ENCODE measurements around a stretch of chr5.

- PRO-cap, result no peak
These were observed 19.6 kb upstream of the SNCAIP start for GRCh38 chr5:122292360-122292839.

- PRO-cap, result no peak
These were observed 166.7 kb downstream of the SNCAIP start for GRCh38 chr5:122478526-122479336.

DNA sequence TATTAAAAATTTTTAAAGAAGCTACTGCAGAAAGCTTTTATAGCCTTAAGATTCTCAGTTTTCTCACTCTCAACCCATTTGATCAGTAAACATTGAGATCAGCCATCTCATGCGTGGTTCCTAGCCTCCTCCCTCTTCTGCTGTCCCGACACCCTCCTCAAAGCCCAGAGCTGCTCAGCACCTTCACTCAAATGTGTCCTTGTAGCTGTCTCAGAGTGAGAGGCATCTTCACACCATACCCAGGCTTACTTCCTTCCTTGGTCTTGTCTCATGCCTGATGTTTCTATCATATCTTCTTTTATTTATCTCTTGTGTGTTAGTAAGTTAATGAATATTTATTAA lies 72.4 kb upstream of the SNX2 start:
- PRO-cap, result bidirectional peak, plus-strand start at position 213 of the sequence, minus-strand start at position 217 of the sequence

- PRO-cap, result no peak
These were observed 23.5 kb upstream of the SNX2 start for GRCh38 chr5:122751140-122751937.

DNA sequence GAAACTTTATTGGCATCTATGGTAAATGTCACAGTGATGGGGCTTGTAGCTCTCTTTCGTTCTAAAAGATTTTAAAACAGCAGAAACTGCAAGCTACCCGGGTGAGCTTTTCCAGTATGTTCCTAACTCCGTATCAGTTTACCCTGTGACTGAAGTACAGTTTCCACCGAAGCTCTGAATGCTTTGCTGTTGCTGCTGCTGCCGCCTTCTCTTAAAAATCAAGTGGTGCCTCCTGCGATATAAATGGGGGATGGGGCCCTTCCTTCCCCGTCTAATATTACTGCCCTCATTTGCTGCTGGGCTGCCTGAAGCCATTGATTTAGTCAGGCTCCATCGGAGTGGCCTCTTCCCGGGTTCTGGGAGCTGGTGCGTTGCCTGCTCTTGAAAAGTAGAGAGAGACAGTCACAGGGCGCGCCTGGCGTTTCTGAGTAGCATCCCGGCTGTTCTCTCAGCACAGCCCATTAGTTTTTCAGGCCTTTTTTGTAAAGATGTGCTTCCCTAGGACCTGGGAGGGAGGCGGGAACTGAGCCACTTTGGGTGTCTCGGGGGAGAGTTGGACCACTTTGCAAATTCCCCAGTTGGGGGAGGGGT lies 4.4 kb downstream of the PRDM6 start:
- PRO-cap, result no peak

- PRO-cap, result no peak
These were observed 21.3 kb downstream of the CEP120 start for GRCh38 chr5:123401968-123402263.

GRCh38 chr5:123514593-123515151 lies 2.7 kb downstream of the CSNK1G3 start:
- PRO-cap, result no peak

- PRO-cap, result no peak
These were observed 33.5 kb downstream of the CSNK1G3 start for GRCh38 chr5:123545334-123546020.

GRCh38 chr5:124651131-124652390 lies 94.9 kb downstream of the ZNF608 start:
- PRO-cap, result unidirectional peak, plus-strand start at chr5:124651816

DNA sequence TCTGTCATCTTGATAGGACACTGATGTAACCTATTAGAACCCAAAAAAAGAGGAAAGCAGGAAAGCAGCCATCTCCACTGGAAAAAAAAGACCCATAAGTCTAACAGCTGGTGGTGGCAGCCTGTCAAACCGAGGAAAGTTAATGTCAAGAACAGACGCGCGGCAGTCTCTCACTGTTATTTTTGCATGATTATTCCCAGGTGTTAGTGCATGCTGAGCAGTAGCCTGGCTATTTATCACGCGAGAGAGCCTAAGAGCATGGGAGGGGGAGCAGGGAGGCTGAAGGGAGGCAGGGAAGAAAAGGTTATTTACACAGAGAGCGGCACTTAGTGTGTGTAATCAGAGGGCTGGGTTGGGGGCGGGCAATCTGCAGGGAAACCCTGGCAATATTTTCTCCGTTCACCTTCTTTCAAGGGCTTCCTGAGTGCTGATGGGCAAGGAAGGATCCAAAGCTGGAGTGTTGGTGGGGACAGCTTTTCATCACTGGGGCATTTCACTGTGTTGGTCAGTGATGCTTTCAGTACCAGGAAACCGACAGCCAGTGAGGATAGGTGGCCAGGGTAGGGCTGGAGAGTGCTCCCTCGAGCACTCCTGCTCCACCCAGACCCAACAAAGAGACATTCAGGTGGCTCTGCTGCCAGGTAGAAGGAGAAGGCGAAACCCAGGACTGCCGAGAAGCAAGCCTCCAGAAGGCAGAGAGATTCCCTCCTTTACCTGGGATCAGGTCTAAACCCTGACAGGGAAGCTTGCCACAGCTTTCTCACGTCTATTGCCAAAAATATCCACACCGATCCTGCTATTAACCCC lies 39.6 kb downstream of the ZNF608 start:
- PRO-cap, result no peak

DNA sequence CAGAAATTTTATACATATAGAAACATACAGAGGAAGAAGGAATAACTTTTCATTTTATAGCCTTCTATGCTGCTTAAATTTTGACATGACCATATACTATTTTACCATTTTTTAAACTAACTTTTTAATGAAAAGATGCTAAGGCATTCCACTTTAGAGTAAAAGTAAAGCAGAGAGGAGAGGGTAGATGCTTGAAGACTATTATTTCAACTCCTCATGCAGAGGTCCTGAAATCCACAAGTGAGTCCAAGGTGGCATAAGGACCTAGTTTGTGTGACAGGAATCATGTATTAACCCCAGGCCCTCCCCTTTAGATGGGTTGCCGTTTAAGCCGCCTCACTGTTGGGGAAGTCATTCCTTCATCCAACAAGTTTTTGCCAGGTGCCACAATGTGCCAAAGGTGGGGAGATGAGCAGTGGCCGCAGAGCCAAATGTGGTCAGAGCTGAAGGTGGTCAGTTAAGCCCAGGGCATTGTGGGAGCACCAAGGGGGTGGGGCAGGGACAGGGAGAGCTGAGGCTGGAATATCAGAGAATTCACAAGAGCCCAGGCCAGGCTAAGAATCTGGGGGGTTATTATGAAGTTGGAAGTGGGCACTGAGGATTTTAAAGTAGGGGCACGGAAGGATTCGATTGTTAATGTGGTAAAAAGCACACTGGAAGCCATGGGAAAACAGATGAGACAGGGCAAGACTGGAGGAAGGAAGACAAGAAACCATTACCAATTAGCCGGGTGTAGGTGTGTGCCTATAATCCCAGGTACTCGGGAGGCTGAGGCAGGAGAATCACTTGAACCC lies 35.0 kb downstream of the ZNF608 start:
- PRO-cap, result no peak

GRCh38 chr5:124735114-124735888 lies 11.1 kb downstream of the ZNF608 start:
- PRO-cap, result no peak

- PRO-cap, result unidirectional peak, minus-strand start at chr5:124747939; bidirectional peak, plus-strand start at chr5:124748486, minus-strand start at chr5:124748380; bidirectional peak, plus-strand start at chr5:124749001, minus-strand start at chr5:124748806
These were observed 1.8 kb upstream of the ZNF608 start for GRCh38 chr5:124747847-124748945.

GRCh38 chr5:124748946-124749079 lies 2.4 kb upstream of the ZNF608 start:
- PRO-cap, result bidirectional peak, plus-strand start at chr5:124749001, minus-strand start at chr5:124748806

GRCh38 chr5:125209507-125209980 lies 463.1 kb upstream of the ZNF608 start:
- PRO-cap, result no peak

DNA sequence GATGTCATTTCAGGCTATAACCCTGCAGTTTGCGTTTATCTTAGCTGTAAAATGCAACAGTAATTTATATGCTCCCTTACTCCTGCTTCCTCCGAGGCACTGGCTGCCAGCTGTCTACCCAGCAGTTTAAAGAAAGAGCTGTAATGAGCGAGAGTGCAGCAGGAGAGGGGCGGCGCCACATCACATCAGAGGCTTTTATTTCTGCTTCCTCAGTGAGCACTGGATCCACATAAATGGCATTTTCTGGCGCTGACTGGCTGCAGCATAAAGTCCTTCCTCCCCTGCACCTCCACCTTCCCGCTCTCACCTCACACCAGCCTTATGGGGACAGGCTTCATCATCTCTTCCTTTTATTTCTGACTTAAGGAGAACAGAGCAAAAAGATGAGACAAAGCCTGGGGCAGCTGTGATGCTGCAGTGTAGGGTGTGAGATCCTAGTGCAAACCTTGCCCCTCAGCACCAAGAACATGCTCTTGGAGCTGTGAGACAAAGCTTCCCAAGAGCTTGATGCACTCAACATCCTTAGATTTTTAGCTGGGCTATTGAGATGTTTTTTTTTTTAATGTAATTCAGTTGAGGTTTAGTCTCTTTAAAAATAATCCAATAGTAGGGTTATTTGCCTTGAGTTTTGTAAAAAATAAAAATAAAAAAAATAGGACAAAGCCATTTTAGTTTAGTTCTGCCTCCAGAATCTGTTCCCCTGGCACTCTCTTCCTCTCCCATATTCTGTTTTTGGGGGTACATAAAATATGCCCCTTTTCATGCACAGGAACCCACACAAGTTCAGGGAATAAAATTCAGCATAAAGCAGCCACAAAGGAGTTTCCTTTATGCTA lies 829.7 kb upstream of the ZNF608 start:
- PRO-cap, result no peak

GRCh38 chr5:126365494-126365783 lies 57.8 kb upstream of the GRAMD2B start:
- PRO-cap, result no peak

DNA sequence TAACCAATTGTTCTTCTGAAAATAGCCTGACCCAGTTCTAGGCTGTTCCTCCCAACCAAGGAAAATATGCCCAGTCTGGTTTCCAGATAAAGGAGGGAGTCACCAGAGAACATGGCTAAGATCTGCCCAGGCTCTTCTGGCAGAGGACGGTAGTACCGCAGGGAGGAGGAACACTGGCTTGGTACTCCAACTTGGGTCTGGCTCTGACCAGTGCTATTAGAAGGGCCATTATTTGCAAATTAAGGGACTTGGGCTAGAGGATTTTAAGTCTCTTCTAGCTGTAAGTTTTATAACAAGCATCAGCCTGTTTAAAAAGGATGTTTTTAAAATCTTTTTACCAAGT lies 63.2 kb downstream of the GRAMD2B start:
- PRO-cap, result no peak

GRCh38 chr5:126525451-126526069 lies 69.5 kb downstream of the ALDH7A1 start:
- PRO-cap, result unidirectional peak, plus-strand start at chr5:126525834

GRCh38 chr5:126845538-126846159 lies 68.7 kb downstream of the LMNB1 start:
- PRO-cap, result bidirectional peak, plus-strand start at chr5:126845954, minus-strand start at chr5:126845826